ENCODE results near the genes MYADM, VSTM1, TARM1 and LILRB2.

- PRO-cap, result no peak
Observed at GRCh38 chr19:52941667-52942265, 18.5 kb upstream of the ZNF888 start.

DNA sequence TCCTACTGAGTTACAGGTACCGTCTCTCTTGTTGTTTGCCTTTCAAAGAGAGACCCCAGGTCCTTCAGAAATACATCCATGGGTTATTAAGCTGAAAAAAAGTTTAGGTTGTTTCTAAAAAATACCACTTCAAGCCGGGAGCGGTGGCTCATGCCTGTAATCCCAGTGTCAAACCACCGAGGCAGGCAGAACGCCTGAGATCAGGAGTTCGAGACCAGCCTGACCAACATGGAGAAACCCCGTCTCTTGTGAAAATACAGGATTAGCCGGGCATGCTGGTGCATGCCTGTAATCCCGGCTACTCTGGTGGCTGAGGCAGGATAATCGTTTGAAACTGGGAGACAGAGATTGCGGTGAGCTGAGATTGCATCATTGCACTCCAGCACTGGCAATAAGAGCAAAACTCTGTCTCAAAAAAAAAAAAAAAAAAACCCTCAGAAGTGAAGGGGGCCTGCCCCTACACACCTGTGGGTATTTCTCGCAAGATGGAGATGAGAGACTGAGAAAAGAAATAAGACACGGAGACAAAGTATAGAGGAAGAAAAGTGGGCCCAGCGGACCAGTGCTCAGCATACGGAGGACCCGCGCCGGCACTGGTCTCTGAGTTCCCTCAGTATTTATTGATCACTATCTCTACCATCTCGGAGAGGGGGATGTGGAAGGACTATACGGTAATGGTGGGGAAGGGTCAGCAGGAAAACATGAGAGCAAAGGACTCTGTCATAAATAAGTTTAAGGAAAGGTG, 18.4 kb downstream of the ZNF816 start:
- PRO-cap, result no peak

DNA sequence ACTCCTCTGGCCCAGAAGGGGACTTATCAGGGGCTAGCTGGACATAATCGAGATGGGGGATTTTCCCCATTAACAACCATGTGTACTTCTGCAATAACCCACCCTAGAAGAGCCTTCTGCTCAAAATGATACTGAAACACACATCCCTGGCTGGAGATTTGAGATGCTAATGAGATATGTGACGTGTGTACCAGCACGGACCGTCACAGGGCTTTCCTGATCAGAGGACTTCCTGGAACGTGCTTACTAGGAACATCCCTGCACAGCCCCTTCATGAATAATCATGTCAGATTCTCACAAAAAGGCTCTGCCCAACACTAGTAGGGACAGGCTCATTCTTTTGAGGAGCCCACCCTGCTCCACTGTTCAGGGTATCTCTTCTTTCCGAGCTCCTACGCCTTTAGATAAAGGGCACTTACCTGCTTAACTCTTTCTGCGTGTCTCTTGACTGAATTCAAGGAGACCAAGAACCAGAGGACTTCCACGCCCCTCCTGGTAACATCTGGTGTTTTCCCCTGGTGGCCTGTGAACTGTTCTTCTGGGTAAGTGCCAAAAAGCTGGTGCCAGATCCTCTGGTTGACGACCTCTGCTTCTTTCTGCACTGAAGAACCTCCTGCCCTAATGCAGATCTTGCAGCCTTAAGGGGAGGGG, 6.4 kb upstream of the ERVV-1 start:
- PRO-cap, result no peak

GRCh38 chr19:53365841-53366526, 479 bp downstream of the ZNF525 start:
- PRO-cap, result no peak

DNA sequence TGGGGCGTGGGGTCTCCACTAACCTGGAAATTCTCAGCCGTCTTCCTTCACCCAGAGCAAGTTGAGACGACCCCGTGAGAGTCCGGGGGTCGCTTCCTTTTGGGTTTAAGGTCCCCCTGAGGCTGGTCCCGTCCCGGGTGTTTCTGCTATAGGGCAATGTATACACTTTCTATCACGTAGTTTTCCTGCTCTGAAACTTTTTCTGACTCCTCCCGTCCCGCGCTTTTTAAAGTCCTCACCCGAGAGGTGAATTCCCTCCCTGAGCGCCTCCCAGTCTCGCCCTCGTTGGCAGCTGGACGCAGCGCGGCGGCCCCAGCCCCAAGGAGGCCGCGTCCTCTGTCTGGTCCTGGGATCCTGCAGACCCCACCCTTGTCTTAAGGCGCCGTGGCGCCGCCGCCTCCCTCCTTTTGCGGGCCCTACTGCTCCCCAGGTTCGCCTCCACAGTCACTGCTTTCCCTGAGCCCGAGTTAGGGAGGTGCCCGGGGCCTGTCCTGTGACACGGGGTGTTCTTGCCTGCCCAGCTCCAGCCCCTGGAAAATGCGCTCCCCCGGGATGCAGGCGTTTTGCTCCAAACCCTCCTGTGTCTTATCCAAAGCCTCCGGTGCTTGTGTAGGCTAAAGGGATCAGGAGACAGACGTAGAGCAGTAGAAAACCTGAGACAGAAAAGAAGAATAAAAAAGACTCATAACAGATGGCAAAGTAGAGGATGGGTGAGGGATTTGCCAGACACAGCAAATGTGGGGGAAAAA, 480 bp downstream of the ZNF765 start:
- PRO-cap, result no peak

DNA sequence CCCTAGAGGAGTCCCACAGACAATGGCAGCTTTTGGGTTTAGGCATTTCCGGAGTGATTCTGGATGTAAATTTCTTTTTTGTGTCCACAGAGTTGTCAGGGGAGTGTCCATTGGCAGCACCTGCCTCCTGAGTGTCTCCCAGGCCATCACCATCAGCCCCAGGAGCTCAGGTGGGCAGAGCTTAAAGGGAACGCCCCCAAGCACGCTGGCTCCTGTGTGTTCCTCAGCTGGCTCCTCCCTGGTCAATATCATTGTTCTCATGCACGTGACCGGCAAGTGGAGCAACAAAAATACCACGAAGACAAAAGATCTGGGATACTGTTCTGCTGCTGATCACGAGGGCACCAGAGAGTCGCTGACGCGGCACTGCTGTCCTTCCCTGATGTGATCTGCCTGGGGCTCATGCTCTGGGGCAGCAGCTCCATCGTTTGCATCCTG, 8.8 kb upstream of the ZNF761 start:
- PRO-cap, result no peak

- PRO-cap, result no peak
Observed at GRCh38 chr19:53519487-53520001, 18.4 kb upstream of the ZNF331 start.

DNA sequence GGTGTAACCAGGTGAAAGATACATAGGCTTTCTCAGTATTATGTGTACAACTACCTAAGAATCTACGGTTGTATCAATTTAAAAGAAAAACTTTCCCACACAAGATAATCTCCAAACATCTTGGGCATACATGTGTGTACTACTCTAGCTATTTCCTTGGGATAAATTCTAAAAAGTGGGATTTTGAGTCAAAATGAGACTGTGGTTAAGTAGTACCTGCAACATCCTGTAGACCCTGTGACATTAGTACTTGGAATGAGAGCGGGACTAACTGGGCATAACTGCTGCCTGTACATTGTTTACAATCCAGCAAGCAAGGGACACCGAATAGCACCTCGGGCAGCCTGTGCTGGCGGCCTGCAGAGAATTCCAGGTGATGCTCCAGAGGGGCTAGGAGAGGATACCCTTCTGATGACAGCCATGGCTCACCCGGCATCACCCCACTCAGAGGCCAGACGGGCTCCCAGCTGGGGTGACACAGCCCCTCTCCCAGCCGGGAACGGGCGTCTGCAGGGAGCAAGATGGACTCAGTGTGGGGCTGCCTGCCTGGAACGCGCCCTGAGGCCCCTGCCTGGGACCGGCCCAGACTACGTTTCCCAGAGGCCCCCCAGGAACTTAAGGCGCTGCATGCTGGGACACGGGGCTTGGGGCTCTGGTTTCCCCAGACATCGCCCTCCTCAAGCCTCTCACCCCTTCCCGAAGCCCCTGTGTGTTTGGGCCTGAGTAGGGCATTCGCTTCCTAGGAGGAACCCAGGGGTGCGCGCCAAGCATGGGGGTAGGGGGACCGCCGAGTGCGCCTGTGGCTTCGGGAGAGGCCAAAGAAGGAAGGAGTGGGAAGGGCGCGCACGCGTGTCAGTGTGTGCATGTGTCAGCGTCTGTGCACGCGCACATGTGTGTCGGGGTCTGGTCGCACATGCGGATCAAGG, 15.7 kb downstream of the ZNF331 start:
- PRO-cap, result no peak

DNA sequence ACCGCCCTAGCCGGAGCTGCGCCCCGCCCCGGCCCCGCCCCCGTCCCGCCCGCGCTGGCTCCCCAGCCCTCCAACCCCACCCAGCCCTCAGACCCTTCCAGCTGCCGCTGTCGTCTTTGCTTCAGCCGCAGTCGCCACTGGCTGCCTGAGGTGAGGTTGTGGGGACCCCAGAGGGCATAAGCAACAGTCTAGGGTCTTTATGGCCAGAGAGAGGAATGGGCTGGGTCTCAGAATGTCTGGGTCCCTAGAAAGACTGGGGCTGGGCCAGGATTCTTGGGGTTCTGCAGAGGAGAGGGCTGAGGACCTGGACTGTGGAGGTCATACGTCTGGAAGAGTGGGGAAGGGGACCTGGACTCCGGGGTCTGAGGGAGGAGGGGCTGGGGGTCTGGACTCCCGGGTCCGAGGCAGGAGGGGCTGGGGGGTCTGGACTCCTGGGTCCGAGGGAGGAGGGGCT, at the start of gene MYADM:
MYADM (plus strand) TSS at position 90 of the 454 bp plus-strand sequence.
- PRO-cap, result bidirectional peak, plus-strand start at position 90 of the sequence, minus-strand start outside the sequence; bidirectional peak, plus-strand start outside the sequence, minus-strand start at position 357 of the sequence

- PRO-cap, result no peak
Observed at GRCh38 chr19:53874141-53875086, 6.7 kb downstream of the MYADM start.

GRCh38 chr19:54063683-54064067, at the start of gene VSTM1:
Gene VSTM1, minus strand, starts transcription at chr19:54063897.
- PRO-cap, result no peak

- PRO-cap, result no peak
Observed at GRCh38 chr19:54081145-54081379, at the start of gene TARM1. Gene TARM1, minus strand, starts transcription at chr19:54081365.

GRCh38 chr19:54094603-54095002, 6.0 kb downstream of the OSCAR start:
- PRO-cap, result no peak

DNA sequence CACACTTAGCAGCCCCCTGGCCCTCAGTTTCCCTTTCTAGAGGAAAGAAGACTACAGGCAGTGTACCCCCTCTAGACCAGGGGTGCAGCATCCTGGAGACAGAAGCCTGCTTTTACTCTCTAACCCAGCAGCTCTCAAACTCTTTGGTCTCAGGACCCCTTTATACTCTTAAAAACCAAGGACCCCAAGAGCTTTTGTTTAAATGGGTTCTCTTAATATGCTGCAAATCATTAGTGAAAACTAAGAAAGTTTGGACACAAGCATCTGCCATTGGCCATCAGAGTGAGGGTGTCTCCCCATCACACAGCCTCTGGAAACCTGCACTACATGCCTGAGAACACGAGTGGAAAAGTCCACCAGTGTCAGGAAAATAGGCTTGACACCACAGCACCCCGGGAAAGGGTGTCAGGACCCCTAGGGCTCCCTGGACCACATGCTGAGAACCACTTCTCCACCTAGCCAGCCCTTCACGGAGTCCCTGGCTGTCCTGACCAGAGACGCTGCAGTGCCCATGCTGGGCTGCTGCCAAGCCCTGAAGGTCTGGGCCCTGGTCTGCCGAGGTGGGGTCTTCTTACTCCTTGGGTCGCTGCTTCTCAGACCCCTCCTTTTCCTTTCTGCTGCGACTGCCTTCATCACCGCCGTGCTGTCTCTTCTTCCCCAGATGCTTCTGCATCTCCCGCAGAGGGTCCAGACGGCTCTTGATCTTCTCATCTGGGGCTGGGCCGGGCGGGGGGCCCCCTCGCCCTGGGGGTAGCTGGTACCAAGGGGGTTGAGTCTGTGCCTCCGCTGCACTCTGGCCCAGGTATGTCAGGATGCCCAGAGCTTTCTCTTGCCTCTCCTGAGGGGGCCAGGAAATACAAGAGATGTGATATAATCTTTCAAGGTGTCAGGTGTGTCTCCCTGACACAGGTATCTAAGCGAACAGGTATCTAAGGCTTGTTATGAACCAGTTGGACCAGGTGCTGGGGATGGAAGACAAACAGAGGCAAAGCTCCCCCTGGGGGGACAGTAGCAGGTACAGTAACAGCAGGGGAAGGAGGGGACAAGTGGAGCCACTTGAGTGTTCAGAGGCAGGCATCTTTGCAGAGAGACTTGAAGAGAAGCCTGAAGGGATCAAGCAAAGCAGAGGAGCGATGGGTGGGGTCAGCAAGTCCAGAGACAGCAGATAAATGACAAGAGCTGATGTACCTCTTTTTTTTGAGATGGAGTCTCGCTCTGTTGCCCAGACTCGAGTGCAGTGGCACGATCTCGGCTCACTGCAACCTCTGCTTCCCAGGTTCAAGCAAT, 2.9 kb downstream of the LENG1 start:
- PRO-cap, result no peak

DNA sequence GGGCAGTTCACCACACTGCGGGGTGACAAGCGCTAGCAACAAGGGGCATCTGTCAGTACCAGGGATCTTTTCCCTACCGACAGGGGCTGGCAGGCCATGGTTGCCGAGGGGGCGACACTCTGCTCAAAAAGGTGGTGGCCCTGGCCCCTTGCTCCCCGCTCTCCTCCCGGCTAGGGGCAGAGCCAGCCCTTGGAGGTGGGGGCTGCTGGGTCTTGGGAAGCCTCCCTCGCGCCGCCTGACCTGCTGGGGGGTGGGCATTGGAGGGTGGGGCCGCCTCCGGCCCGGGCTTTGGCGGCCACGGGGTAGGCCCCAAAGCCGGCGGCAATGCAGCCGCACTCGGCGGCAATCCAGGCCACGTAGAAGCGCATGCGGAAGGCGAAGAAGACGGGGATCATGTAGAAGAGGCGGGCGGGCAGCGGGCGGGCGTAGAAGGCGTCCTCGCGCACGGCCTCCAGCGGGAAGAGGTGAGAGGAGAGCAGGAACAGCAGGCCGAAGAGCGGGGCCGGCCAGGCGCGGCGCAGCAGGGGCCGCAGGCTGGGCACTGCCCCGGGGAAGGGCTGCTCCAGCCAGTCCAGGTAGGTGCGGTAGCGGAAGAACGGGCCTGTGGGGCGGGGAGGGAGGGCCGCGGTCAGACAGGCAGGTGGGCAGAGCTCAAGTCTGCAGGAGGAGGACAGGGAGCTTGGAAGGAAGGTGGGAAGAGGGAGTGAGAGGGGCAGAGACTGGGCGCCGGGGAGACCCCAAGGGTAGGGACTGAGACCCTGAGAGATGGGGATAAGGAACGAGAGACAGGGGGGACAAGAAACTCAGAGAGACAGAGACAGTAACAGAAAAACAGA, 7.8 kb upstream of the TMC4 start:
- PRO-cap, result no peak

DNA sequence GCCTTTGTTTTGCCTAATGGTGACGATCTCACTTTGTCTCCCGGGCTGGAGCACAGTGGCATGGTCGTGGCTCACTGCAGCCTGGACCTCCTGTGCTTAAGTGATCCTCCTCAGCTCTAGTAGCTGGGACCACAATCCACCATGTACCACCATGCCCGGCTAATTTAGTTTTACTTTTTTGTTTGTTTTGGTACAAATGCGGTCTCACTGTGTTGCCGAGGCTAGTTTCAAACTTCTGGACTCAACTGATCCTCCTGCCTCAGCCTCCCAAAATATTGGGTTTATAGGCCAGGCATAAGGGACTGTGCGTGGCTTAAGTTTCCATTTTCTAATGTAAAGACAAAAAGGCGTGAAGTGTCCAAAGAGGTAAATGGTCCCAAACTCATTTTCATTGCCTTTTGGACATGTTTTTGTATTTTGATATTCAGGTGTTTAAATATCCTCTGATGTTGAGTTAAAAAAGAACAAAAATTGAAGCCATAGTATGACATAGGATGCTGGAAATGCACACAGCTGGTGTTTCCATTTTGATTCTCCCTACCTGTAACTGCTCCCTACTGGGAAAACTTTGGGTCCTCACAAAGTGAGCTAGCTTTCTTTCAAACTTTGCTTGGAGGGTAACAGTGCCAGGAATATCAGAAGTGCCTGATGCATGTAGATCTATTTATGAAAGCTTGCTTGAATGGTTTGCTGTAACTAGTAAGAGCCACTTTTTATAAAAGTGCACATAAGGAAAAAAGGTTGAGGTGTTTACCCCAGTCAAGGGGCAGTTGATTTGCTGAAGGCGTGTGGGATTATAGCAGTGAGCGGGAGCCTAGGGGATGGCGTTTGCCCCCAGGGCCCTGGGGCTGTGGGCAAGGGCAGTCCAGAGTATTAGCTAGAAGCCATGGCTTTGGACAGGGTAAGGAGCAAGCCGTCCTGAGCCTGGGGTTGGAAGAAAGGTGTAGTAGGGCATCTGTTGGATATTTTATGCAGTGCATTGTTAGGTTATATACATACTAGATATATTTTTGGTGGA, 4.1 kb downstream of the RPS9 start:
- PRO-cap, result no peak

- PRO-cap, result no peak
Observed at GRCh38 chr19:54217661-54218622, 4.9 kb downstream of the LILRB3 start.

DNA sequence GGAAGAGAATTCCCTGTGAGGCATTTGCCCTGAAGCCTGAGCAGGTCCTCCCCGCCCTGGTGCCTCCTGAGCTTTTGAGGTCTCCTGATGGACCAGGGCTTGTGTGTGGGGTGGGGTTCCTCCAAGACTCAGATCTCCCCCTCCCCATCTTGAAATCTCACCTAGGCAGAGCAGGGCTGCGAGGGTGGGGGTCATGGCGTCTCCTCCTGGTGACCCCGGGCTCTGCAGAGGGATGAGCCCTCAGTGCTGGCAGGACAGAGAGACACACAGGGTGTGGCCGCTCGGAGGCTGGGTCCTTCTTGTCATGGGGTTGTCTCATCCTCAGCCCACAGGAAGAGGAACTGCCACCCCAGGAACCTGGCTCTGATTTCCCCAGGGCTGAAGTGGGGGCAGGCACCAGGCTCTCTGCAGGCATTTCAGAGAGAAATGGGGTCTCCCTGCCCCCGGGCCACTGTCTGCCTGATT, 14.5 kb downstream of the LILRB5 start:
- PRO-cap, result no peak

DNA sequence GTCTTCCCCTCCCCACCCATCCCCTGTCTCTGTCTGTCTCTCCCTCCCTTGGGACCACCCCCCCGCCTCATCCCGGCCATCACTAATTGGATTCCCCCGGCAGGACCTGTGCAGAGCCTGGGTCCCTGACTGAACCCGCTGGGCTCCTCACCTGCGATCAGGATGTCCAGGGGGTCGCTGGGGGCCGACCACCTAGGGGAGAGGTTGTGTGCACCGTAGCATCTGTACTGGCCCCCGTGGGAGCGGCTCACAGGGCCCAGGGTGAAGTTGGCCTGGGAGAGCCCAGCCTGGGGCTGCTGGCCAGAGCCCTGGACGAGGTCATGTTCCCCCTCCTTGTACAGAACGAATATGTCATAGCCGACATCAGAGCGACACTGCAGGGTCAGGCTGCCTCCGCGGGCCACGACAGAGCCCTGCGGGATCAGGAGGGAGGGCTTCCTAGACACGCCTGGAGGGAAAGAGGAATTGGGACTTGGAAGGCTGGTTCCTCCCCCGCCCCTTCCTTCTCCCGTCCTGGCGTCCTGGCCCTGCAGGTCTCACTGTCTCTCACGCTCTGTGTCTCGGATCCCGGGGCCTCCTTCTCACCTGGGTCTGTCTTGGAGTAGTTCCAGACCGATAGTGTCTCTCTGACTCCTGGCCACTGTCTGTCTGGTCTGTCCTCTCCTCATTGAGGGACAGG, 1.8 kb downstream of the LILRB5 start:
- PRO-cap, result no peak

DNA sequence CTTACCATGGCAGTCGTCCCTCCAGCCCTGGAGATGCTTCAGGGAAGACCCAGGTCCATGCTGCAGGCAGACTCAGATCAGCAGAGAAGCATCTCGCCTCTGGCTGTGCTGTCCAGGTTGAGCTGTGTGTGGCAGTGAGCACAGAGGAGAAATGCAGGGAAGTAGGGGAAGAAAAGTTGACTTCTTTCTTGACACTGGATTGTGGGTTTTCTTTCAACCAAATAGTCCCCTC, at the start of gene LILRB2:
LILRB2 (minus strand) TSS at position 155 of the 232 bp plus-strand sequence.
- PRO-cap, result no peak